Gallbladder (tissue), 1 donor: ENCODE results near the genes ARHGAP22, FAM170B and TMEM273.

DNA sequence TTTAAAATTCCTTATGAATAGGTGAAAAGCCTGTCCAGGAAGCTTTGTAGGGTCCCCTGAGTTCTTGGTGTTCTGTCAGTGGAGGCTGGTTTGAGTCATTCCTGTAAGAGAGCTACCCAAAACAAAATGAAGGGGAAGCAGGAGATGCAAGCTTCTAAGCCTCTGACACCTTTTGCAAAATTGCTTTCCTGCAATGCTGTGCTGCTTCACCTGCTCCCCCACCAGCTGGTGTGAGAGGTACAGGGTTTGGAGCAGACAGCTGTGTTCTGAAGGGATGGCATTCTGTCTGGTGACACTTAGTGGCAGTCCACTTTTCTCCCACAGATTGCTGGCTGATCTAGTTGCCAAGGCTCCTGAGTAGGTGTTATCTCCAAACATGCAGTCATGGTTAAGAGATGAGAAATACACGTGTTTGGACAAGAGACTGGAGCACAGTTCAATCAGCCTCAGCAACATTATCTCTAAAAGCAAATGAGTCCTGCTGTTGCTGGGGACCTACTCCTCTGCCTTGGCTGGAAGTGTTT, 23.8 kb downstream of the NPY4R2 start:
- PRO-cap: no peak

DNA sequence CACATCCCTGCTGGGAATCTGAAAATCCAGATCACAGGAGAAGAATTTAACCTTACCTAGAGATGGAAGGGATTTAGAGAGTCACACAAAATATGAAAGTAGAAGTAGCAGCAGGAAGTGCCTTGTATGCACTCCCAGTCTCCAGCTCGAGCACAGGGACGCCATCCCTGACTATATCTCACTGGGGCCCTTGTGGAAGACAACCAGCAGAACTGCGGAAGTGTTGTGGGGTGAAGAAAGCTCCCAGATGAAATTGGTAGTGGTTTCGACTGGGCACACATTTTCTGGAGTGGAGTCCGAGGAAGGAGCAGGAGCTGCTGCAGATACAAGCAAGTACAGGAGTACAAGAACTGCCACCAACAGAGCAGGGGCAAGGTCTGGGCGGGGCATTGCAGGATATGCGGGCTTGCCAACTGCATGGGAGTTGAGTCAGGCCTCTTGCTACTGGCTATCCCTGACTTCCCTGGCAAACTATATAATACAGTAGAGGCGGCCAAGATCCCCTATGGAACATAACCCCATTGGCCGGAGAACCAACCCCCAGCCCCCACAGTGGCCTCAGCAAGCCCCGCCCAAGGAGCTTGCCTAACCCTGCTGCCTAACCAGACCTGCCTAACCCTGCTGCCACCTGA, 131.1 kb upstream of the FAM25C start:
- PRO-cap: no peak

- PRO-cap: no peak
Measured at GRCh38 chr10:48369473-48369971, 63.0 kb downstream of the MAPK8 start.

DNA sequence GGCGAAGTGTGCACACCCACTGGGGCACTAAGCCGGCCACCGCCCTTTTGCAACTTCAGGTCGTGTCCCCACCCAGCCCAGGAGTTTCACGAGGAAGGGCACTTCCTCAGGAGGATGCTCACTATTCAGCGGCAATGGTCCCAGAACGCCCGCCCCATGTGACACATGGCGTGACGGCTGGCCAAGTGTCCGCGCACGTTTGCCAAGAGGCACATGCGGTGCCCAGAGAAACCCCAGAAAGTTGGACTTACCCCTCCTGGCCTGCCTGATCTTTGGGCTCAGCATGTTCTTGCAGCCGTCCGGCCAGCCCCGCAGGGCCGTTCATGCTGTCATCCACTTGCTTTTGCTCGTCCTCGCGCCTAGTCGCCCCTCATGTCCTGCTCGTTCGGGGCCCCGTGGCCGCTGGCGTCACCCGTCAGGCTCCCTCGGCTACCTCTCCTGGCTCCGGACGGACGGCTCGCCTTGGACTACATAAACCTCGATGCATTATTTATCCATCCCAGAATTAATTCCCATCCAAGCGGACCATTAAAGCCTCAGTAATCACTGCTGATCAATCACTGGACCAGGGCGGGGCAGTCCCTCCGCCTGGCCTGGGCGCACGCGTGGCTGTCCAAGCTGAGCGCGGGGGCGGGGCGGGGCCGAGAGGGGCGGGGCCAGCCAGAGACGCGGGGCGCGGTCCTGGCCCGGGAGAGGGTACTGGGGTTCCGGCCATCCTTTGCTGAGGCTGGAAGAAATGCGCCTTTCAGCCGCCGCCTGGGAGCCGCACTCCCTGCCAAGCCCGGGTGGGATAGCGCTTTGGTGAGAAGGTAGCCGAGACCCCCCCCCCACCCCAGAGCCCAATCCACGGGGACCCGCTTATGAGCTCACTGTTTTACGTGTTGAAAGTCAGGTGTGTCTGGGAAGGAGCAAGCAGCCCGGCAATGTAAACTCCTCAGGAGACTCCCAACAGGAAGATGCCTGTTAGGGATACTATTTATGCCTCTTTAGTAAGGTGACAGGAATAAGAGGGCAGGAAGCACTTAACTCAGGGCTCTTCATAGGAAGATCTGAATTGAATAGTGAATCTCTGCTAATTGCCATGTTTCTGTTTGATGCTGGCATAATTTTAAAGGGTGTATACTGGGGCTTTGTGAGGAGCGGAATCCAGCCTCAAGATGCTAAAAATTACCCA, at the start of gene ARHGAP22:
TSS of gene ARHGAP22 (minus strand) at position 562 of the 1,174 bp plus-strand sequence.
- PRO-cap: no peak

DNA sequence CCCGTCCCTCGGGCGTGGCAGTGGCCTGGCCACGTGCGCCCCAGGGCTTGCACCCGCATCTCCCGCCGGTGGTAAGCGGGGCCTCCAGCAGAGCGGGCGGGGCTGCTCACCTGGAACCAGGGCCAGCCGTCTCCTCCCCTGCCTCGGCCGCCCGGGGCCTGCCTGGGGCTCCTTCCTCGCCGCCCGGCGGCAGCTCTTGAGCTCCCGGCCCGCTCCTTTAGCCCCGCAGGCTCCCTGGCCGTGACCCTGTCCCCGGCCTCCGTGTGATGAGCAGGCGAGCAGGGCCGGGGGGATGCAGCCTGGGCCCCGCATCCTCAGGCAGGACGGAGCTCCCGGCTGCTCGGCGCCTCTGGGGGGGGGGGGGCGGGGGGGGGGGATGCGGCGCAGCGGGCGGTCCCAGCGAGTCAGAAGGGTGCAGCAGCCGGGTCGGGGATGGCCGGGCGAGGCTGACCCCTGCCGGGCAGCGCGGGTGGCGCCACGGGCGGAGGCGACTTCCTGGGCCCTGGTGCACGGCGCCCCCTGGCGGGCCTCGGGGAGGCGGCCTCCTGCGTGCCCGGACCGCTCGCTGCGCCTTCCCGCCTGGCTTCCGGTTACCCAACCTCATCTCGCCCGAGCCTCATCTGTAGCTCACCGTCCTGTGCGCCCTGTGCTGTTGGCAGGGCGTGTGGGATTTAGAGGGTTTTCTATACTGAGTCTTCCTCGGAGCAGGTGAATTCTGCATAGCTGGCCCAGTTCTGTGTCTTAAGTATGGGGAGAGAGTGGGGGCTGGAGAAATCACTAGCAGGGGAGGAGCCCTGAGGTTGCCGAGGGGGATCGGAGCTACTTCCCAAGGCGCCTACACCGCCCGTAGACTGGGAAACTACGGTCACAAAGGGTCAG, 28.5 kb upstream of the WDFY4 start:
- PRO-cap: bidirectional peak, plus-strand start at position 532 of the sequence, minus-strand start at position 351 of the sequence

GRCh38 chr10:48671395-48671861, 13.2 kb upstream of the WDFY4 start:
- PRO-cap: no peak

- PRO-cap: no peak
Measured at GRCh38 chr10:49113733-49114038, 1.6 kb downstream of the VSTM4 start.

DNA sequence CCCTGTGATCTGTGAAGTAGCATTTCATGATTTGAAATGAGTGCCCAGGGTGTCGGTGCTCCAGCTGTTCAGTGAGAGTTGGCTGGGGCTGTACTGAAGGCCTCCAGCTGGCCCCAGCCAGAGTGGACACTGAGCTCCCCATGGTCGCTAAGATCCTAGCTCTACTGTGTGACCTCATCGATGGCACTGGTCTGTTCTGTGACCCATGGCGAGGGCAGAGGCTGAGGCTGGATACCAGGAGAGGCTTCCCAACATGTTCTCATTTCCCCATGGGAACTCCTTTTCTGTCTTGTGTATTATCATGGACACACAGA, at the start of gene FAM170B:
TSS of gene FAM170B (minus strand) at position 131 of the 314 bp plus-strand sequence.
- PRO-cap: no peak

DNA sequence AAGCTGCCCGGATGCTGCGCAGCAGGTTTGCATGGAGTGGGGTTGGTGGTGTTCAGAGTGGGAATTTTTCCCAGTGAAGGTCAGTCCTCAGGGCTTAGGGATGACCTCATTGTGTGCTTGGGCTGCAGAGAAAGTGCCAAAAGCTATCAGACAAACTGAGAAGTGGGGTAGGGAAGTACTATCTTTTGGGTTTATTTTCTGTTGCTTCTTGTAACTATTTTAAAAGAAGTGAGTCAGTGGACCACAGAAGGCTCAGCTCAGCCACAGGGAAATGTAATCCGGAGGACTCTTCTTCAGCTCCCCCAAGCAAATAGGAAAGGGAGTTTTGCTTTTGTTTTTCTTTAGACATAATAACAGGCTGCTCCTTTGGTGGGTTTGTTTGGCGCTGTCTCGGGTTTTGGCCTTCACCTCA, 5.2 kb upstream of the FAM170B start:
- PRO-cap: no peak

DNA sequence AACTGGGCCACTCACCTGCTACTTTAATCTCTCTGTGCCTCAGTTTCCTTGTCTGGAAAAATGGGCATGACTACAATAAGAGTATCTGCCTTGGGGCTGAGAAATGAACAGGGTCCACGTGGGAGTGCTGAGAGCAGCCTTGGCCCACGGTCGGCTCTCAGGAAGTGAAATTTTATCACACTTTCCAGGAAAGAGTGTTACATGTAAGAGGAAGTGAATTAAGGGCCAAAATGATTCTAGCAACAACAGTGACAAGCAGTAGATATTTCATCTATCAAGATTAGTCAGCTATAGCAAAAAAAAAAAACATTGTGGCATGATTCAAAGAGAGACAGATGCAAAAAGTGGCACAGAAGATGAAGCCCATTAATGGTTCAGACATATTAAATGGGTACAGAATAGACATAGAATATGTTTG, 4.5 kb downstream of the TMEM273 start:
- PRO-cap: no peak

GRCh38 chr10:49186338-49187758, 1.3 kb downstream of the TMEM273 start:
- PRO-cap: no peak

GRCh38 chr10:49187759-49188777, at the start of gene TMEM273:
TSS of gene TMEM273 (minus strand) at chr10:49188391.
- PRO-cap: bidirectional peak, plus-strand start at chr10:49188480, minus-strand start at chr10:49188391

- PRO-cap: no peak
Measured at GRCh38 chr10:49225307-49225822, 37.2 kb upstream of the TMEM273 start.

DNA sequence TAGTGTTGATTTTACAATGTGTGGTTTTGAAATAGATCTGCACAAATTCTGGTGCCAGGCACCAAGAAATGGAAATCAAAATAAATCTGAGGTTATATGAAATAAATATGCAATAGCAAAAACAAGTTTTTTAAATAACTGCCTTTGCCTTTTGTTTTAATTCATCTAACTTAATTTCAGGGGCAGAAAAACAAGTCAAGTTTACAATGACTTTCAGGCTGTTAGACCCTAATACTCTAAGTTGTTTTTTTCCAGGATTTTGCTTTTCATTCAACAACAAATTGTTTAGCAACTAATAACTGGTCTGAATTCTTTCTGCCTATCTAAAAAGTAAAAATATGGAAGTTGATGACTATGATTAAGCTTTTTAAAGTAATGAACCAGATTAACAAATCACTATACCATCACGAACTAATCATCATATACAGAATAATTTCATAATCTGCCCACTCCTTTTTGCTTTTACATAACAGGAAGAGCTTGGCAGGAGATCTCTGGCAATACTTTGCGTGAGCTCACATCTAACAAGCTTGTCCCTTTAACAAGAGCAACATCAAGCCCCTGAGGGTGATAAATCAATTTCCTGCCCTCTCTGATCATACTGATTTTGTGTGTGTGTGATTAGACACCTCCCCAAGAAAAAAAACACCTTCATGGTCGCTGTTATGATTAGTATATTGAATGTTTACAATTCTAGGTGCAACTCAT, 143.4 kb upstream of the ASAH2 start:
- PRO-cap: no peak

DNA sequence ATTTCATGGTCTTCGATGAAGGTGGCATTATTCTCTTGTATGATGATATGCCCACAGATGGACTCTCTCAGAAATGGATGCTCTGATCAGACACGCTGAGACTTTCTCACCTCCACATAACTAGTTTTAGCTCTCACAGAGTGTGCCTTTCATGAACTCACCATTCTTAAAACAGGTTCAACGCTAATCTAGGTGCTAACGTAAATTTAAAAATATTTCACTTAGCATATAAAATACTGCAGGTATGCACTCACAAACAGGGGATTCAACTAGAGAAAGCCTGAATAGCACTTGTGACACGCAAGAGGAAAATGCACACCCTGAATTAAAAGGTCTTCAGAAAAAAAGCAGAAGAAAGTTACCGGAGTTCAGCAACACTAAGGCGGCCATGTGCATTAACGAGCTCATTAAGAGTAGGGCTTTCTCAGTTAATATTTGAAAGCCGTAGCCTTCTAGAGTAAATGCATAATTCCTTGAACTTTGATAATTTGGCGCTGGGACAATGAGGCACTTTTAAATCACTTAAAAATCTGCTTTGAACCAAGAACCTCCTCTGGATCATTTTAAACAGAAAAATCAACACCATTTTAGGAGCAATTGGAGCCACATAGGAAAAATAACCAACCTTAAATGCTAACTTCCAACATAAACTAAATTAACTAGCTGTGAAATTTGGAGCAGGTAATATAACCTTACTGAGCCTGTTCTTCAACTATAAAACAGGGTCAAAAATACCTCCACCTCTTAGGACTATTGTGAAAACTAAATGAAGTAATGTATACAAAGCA, 164.5 kb upstream of the ASAH2 start:
- PRO-cap: no peak

GRCh38 chr10:50582517-50583236, 41.1 kb downstream of the SGMS1 start:
- PRO-cap: no peak

DNA sequence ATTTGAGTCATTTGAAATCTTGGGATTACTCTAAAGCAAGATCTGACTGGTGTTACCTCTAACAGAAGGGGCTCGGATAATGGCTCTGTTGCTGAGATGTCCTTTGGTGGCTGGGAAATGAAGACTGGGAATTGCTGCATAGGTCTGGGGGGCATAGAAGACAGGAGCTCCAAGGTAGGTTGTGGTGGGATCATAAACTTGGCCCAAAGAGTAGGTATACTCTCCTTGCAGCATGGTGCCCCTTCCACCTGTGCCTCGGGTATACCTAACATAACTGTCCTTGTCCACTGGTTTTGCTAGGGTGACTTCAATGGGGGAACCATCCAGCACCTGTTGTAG, 69.5 kb downstream of the A1CF start:
- PRO-cap: no peak

DNA sequence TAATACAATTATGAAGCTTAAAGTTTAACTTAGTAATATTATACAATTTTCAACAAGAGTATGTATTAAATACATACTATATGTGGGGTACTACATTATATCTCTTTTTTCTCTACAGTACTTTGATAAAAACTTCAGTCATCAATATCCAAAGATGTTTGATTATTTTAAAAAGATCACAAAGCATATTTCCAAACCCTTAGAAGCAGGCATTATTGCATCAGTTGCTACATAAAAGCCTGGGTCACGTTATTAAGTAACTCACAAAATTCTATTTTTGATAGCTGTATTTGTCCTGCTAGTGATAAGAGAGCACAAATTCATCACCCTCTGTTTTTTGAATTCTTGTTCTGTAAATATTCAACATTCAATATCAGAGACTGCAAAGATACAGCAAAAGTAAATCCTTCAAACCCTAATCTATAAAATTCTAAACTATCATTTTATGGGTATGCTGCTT, 30.0 kb downstream of the A1CF start:
- PRO-cap: no peak

GRCh38 chr10:50866307-50866676, 19.1 kb downstream of the A1CF start:
- PRO-cap: no peak

DNA sequence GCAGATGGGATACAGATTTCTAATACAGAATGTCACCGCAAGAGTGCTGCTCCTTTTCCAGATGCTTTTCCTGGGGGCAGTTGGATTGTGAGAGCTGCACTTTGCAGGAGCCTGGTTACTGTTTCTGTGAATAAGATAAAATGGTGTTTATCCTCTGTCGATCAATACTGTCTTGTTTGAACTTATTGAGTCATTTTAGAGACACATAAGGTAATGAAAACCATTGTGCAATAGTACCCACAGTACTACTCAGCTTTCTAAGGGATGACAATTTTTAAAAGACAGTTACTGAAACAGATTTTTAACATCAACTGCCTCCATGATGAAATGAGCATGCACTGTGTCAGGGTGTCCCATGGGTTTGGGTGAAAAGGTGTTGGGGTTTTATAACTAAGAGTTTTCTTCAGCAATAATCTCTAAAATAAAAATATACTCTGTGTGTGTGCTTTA, 2.8 kb downstream of the A1CF start:
- PRO-cap: no peak